SK-N-DZ (cell line): ENCODE measurements around a stretch of chr6.

DNA sequence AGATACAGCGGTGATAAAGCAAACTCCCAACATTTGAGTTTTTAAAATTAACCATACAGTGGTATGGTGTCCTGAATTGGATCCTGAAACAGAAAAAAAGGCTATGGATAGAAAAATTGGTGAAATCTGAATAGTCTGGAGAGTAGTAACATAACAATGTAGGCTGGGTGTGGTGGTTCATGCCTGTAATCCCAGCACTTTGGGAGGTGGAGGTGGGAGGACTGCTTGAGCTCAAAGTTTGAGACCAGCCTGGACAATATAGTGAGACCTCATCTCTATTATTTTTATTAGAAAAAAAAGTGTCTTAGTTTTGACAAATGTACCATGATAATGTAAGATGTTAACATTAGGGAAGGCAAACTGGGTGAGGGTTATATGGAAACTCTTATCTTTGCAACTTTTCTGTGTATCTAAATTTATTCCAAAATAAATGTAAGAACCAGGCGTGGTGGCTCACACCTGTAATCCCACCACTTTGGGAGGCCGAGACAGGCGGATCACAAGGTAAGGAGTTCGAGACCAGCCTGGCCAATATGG lies 10.9 kb downstream of the EEF1A1 start:
RAMPAGE:
- cytosol, long total RNA: no peak
- nucleus, long total RNA: no peak

DNA sequence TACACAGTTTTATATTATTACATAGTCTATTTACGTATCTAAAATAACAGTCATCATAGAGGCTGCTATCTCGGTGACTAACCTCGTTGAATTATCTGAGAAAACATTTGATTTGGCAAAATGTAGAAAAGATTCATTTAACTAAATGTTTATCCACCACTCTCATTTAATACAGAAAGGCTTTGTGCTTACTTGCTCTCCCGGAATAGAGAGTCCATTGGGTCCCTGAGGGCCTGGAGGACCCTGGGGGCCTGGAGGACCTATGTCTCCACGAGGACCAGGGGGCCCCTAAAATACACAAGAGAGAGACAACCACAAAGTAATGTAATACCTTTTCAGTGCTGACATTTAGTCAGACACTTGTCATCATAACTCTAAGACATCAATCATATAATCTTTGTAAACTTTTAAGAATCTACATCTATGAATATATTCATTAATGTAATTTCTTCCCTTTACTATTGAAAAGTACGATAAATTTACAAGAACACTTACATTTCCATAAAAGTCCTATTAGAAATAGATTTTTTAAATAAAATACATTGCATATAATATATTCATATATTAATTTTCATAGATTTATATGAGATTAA lies 103.4 kb downstream of the COL12A1 start:
RAMPAGE:
- cytosol, long total RNA: no peak
- nucleus, long total RNA: no peak

DNA sequence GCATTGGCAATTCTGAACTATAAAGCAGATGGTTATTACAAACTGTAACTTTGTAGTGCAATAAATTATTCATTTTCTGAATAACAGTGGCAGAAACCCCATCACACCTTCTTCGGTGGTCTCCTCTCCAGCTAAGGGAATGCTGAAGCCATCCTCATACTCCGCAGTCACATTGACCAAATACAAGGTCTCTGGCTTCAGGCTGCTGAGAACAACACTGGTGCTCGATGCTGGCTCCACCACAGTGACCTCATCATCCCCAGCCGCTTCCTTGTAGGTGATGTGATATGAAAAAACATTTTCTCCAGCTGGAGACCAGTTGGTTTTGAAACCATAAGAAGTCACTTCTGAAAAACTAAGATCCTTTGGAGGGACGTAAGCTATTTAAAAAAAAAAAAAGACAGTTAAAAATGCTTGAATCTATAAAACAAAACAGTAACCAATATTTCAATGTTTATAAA lies 25.0 kb downstream of the COL12A1 start:
RAMPAGE:
- cytosol, long total RNA: no peak
- nucleus, long total RNA: no peak

DNA sequence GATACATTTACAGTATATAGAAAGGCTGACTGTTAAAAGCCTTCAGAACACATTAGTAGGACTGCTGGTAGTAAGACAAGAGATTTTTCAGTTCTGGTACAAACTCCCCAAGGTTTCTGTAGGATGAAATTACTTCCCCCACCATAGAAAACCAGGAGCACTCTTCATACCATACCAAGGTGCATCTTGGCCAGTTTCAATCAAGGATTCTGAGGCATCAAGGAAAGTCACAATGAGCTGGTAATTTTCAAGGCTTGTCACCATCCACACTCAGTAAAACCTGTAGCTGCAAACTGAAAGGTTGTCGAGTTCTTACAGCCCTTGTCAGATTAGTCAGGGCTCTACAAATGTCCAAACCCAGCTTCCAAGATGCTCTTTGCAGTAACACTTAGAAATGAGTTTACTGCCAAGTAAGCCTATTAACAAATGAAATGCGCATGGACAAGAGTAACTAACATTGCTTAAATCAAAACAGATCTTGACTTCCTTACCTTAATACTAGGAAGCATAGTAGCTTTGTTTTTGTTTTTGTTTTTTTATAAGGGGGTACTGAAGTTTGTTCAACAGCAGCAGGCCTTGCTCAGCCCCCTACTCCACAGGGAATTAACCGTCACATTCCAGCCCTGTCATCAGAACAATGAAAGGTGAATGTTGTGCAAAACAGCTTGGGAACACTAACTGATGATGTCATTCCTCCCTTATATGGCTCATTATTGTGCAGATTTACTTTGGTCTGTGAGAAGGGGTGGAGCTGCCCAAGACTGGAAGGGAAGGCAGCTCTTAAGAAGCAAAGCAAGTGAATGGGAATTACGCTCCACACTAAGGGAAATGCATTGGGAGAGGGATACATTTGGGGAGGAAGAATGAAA lies 49.8 kb upstream of the TMEM30A start:
RAMPAGE:
- cytosol, long total RNA: no peak
- nucleus, long total RNA: no peak

GRCh38 chr6:75490912-75491692 lies 2.5 kb downstream of the FILIP1 start:
RAMPAGE:
- cytosol, long total RNA: no peak
- nucleus, long total RNA: no peak

DNA sequence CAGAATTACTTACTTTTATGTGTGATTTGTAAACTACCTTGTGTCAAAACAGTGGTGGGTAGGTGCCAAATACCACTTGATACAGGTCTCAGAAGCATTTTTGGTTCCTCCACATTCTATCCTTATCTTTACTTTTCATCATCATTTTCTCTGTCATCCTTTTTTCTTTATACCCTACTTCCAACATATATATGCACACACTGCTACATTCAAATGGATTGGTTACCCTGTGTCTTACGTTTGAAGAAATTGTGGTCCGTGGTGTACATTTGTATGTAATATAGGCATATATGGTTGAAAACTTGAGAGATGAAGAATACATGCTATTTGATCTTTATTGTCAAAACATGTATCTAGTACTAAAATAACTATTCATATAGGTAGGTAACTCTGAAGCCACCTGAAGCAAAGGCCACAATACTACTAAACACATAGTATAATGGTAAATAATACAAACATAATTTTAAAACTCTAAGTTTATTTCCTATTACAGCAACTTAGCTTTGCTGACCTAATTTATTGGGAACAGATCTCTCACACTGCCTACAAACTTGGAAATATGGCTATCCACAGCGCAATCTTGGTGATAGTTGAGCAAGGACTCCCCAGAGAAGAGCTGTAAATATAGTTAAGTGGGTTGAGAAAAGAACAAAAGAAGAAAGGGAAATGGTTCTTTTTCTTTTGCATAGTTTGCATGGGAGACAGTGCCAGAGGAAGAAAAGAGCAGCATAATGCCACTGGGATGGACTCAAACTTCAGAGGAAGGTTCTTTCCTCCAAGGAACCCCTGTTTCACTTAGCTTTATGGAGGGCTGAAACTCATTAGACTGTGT lies 71.5 kb upstream of the MYO6 start:
RAMPAGE:
- cytosol, long total RNA: no peak
- nucleus, long total RNA: no peak

DNA sequence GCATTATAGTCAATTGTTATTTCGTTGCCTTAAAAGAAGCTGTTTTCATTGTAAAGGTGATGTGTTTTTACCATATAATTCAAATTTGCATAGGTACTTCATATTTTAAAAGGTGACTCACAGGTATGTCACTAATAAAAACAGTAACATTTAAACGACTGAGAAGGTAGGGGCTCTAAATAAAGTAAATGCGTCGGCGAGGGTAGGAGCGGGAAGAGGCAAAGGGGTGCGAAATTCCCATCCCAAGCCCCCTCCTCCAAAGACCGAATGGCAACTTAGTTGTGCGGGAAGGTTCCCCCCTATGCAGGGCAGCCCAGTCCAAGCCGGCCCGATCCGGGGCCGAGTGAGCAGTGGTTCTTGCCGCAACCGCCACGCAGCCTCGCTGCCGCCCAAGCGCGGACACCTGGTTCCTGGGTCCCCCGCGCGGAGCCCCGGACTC lies 623 bp upstream of the MYO6 start:
RAMPAGE:
- cytosol, long total RNA: no peak
- nucleus, long total RNA: no peak

DNA sequence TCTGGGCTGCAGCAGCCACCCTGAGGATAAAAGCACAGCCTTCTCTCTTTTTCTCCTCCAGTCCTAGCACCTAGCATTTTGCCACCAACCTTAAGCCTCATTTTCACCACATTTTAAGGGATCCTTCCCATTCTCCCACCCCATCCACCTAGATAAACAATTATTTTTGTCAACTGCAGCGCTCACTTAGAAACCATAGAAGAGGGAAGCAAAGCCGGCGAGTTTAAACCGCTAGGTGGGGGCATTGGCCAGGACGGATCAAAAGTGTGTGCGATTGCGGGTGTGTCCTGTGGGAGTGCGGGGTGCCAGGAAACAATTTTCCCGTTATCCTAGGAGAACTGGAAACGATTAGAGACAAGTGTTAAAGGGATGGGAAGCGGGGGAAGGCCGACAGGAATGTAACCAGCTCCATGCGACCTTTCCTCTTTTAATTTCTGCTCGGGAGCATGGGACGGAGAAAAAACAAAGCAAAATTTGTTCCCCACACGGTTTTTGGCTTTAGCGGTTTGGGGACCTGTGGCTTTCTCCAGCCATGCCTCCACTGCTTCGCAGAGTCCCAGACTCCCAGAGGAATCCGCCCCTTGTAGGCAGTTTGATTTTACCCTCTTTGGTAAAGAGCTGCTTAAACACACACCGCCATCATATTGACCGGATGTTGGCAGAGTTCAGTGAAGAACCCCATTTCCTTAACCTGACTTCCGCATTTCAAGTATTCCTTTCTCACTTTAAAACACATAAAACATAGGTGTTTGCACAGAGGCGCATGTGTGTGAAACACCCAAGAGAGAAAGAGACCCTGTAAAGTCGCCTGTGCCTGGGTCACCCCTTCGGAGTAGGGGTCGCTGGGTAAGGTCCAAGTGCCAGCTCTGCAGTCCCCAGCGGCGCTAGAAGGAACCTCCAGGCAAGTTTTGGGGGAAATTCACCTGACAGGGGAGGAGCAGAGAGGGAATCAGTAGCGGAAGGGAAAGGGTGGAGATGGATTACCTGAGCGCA lies 2.9 kb upstream of the HTR1B start:
RAMPAGE:
- cytosol, long total RNA: no peak
- nucleus, long total RNA: no peak

RAMPAGE:
- cytosol, long total RNA: no peak
- nucleus, long total RNA: no peak
Observed at GRCh38 chr6:79064083-79064636, 13.9 kb downstream of the PHIP start.

GRCh38 chr6:79079794-79080098 lies 1.7 kb upstream of the PHIP start:
RAMPAGE:
- cytosol, long total RNA: no peak
- nucleus, long total RNA: no peak

RAMPAGE:
- cytosol, long total RNA: no peak
- nucleus, long total RNA: no peak
Observed at GRCh38 chr6:79536499-79537029, 666 bp downstream of the LCA5 start.

DNA sequence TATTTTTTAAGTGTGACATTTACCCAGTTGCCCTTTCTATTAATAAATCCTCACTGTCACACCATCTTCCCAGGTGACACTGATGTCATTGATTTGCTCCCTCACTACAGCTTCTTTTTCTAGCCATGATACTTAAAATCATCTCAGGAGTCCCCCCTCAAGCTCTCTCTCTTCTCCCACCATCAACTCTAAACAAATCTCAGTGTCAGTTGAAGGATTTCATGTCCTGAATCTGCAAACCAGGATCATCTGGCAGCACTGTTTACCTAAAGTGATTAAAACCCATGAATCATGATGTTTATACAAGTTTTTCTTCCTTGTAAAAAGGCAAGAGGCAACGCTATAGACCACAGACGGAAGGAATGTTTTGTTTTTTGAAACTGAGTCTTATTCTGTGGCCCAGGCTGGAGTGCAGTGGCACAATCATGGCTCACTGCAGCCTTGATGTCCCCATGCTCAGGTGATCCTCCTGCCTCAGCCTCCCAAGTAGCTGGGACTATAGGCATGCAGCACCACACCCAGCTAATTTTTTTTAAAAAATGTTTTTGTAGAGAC lies 30.2 kb upstream of the SH3BGRL2 start:
RAMPAGE:
- cytosol, long total RNA: no peak
- nucleus, long total RNA: no peak

DNA sequence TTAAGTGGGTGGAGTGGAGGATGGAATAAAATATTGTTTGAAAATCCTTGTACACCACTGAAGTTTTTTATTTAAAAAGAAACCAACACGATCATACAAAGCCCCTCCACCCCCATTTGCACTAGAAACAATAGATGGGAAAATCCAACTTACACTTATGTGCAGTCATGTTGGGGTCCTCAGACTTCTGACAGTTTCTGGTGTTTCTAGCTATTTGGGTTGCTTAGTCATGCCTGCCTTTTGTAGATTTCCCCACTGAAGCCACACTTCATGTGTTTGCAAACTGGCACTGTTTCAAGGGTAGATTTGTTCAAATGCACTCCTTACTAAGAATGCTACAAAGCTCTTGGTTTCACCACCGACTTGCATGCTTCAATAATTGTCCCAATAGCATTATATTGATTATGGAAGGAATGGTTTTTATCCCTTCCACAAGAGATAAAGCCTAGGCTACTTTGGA lies 1.4 kb downstream of the SH3BGRL2 start:
RAMPAGE:
- cytosol, long total RNA: no peak
- nucleus, long total RNA: no peak

GRCh38 chr6:79656751-79657564 lies 25.8 kb downstream of the SH3BGRL2 start:
RAMPAGE:
- cytosol, long total RNA: no peak
- nucleus, long total RNA: no peak

RAMPAGE:
- cytosol, long total RNA: no peak
- nucleus, long total RNA: no peak
Observed at GRCh38 chr6:81215082-81215593, 537.3 kb downstream of the TENT5A start.

RAMPAGE:
- cytosol, long total RNA: no peak
- nucleus, long total RNA: no peak
Observed at GRCh38 chr6:81487317-81487862, 265.1 kb downstream of the TENT5A start.

DNA sequence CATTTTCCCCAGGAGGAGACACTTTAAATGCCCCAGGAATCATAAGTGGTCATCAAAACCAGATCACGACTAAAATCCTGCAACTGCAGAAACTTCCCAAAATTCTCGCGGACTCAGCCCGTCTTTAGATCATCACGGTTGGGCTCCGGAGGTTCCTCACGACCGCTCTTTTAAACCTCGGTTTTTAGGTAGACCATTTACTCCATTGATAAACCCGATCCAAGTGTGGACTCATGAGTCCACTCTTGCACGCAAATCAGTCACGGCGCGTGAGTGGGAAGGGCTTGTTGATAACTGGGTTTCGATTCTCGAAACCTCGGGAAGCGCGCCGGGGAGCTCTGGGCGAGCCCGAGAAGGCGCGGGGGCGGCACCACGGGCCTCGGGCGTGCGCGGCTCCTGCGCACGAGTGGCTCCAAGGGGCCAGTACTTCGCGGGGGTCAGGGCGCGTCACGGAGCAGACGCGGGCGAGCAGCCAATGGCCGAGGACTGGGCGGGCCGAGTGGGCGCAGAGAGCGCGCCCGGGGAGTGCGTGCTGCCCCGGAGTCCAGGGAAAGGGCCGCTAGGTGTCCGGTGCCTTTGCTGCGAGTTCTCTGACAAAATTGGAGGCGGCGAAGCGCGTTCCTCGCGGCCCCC lies 598 bp upstream of the TENT5A start:
RAMPAGE:
- cytosol, long total RNA: no peak
- nucleus, long total RNA: no peak

GRCh38 chr6:81754363-81754713 lies 1.9 kb upstream of the TENT5A start:
RAMPAGE:
- cytosol, long total RNA: no peak
- nucleus, long total RNA: no peak

DNA sequence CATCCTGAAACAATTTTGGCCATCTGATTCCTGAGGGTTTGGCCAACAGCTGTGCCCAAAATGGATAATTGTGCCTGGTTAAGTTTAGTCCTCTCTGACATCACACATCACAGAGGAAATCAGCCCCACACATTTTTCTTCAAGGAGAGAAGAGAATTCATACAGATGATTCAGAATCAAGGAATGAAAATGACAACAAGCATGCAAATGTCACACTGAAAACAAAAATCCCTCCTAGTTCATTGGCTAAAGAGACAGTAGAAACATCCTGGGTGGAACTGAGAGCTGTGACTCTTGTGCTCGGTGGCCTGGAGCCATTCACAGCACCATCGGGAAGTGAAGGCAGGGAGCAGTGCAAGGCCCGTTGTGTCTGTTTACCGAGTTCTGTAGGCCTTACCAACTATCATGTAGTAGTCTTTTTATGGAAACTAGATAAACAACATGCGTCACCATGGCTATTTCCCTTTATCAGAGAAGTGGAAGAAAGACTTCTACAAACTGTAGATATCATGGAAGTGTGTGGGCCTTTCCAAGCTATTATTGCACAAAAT lies 81.7 kb upstream of the TENT5A start:
RAMPAGE:
- cytosol, long total RNA: no peak
- nucleus, long total RNA: no peak

GRCh38 chr6:82013970-82014267 lies 233.6 kb downstream of the IBTK start:
RAMPAGE:
- cytosol, long total RNA: no peak
- nucleus, long total RNA: no peak